Panc1 (cell line): ENCODE measurements around the gene NRBF2.

DNA sequence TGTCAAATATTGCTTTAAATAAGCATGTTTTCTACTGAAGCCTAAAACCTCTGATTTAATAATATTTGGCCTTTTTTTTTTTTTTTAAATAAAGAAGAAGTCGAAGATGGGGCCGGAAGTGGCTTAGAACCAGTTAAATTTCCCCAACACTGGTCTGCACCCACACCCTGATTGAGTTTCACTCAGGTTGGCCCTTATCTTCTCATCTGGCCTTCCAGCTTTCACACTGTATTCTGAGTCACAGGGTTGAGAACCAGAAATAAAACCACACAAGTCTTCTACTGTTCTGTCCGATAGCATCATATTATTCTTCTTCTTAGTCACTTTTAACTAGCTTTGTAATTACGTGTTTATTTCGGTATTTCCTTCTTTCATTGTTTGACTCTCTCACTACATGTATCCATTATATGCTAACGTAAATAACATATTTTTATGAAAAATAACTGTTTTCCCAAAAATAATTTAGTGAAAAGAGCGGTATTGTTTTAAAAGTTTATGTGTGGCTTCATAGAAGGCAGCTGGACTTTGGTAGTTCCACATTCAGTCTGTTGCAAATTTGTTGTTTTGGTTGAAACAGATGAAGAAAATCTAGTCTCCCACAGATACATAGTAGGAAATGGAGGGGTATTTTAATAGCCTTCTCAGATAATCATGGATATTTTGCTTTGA lies 10.0 kb downstream of the ZNF365 start:
- RRBS, 2 experiments: no CpG with 5 or more reads among the region's 7 CpGs

- RRBS, 2 experiments: no CpG with 5 or more reads among the region's 2 CpGs
These were observed 118.5 kb downstream of the ZNF365 start for GRCh38 chr10:62492776-62493029.

GRCh38 chr10:62815608-62816239 lies 442 bp downstream of the EGR2 start:
- RRBS, 2 experiments: 2 to 8% methylated on average over 10 of the region's 39 CpGs

GRCh38 chr10:62817816-62818437 lies 1.8 kb upstream of the EGR2 start:
- RRBS, 2 experiments: 2 to 5% methylated on average over 8 to 23 of the region's 52 CpGs

DNA sequence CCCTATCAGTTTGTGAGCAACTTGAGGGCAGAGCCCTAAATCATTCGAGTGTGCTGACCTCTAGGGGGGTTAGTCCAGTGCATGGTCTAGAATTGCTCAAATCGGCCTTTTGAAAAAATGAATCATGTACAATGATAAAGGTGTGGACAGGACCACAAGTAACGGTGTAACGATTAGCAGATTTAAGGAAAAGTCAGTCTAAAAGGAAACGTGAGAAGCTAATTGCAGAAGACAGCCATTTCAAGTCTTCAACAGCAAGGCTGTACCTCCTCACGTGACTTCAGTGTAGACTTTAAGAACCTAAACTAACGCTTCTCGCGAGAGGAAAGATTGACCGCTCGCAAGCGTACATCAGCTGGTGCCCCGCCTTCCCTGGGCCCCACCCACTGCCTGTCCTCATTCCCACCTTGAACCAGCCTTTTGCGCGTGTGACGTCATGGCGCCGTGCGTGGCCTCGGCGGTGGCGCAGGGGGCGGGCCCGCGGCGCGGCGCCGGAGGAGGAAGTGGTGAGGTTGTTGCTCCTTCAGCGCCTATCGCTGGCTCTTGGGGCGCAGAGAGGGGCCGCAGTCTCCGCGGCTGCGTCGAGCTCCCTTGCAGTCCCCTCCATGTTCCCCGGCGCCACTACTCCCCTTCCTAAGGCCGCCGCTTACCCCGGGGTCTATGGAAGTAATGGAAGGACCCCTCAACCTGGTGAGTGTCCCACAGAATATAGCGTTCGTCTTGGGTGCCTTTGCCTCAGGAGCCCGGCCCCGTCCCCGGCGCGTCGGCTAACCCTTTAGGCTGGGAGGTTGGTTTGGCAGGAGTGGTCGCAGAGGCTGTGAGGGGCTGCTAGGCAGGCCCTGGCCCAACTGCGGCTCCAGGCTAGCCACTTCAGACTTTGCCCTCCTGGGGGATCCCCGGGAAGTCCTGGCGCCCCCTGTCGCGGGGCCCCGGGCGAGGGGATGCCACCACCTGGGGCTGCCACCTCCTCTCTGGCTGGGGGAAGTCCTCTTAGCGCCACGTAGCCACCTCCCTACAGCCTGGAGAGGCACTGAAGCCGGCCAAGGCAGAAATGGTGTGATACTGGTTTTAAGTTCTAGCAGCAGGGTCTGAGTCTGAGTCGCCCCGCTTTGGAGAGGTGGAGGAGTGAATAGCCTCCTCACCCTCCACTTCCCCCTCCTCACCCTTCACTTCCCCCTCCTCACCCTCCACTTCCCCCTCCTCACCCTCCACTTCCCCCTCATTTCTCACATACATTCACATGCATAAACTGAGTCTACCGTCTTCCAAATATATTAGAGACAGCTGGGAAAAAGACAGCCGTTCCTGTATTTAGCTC lies at the start of gene NRBF2:
Gene NRBF2 (plus strand): TSS at position 518 of the 1,318 bp plus-strand sequence.
- RRBS, 2 experiments: 1 to 8% methylated on average over 5 to 11 of the region's 65 CpGs

DNA sequence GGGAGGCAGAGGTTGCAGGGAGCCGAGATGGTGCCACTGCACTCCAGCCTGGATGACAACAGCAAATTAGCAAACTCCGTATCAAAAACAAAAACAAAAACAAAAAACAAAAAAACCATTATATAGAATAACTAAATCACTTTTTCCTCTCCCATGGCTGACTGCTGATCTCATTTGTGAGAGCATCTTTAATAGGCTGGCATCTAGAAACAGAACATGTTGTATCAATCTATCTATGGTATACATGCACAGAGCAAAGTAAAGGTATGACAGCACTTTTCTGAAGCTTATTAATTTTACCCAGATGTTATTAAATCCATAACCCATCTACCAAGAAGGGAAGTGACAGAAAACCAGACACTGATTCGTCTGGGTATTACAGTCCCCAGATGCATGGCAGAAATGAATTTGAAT lies 31.7 kb downstream of the NRBF2 start:
- RRBS, 2 experiments: no CpG with 5 or more reads among the region's 3 CpGs

DNA sequence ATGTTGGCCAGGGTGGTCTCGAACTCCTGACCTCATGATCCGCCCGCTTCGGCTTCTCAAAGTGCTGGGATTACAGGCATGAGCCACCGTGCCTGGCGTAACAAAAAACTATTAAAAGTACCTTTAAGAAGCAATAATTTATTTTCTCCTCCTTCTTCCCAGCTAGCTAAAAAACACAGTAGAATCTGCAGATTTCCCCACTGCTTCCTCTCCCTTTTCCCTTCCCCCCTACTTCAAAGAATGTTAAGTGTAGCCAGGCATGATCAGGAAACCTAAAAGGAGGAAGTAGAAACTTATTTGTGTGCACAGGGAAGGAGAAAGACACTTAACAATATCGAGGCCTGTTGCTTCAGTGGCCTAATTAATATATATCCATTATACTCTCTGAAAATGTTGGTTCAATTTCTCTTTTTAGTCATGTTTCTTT lies 127.7 kb downstream of the NRBF2 start:
- RRBS, 2 experiments: no CpG with 5 or more reads among the region's 7 CpGs

DNA sequence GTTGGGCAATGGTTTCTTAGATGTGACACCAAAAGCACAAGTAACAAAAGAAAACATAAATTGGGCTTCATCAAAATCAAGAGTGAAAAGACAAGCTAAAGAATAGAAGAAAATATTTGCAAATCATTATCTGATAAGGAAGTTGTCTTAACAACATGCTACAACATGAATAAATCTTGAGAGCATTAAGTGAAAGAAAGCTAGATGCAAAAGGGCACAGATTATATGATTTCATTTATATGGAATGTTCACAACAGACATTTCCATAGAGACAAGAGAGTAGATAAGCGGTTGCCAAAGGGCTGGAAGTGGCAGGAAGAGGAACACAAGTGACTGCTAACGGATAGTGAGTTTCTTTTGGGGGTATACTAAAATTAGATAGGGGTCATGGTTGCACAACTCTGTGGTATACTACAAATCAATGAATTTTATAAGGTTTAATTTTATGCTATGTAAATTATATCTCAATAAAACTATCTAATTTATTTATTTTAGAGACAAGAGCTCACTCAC lies 35.4 kb downstream of the JMJD1C start:
- RRBS, 2 experiments: no CpG with 5 or more reads among the region's 2 CpGs

DNA sequence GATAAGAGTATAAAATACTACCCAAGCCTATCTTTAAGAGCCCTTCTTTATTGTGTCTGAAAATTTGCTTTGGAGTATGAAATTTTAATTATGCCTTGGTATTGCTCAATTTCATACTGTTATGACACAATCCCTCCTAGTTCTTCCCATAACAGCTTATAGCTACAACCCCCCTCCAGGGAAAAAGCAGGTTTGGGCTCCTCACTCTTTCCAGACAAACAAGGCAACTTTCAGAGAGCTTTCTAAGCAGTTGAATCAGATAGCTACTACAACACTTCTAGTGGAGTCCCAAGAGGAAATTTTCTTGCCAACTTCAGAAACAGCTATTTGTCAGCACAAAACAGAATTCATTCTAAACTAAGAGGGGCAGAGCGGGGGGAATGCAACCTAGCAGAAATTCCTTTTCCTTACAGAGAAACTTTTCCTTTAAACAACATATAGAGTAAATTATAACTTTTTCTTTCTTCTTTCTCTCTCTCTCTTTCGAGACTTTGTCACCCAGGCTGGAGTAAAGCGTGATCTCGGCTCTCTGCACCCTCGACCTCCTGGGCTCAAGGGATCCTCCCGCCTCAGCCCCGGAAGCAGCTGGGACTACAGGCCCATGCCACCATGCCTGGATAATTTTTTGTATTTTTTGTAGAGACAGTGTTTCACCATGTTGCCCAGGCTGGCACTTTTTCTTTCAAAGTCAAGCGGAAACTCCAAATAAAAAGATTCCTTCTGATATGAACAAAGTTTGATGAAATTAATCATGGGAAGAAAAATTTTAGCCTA lies 26.0 kb upstream of the JMJD1C start:
- RRBS, 2 experiments: no CpG with 5 or more reads among the region's 8 CpGs

- RRBS, 2 experiments: no CpG with 5 or more reads among the region's 2 CpGs
These were observed 21.6 kb upstream of the REEP3 start for GRCh38 chr10:63499461-63500133.

DNA sequence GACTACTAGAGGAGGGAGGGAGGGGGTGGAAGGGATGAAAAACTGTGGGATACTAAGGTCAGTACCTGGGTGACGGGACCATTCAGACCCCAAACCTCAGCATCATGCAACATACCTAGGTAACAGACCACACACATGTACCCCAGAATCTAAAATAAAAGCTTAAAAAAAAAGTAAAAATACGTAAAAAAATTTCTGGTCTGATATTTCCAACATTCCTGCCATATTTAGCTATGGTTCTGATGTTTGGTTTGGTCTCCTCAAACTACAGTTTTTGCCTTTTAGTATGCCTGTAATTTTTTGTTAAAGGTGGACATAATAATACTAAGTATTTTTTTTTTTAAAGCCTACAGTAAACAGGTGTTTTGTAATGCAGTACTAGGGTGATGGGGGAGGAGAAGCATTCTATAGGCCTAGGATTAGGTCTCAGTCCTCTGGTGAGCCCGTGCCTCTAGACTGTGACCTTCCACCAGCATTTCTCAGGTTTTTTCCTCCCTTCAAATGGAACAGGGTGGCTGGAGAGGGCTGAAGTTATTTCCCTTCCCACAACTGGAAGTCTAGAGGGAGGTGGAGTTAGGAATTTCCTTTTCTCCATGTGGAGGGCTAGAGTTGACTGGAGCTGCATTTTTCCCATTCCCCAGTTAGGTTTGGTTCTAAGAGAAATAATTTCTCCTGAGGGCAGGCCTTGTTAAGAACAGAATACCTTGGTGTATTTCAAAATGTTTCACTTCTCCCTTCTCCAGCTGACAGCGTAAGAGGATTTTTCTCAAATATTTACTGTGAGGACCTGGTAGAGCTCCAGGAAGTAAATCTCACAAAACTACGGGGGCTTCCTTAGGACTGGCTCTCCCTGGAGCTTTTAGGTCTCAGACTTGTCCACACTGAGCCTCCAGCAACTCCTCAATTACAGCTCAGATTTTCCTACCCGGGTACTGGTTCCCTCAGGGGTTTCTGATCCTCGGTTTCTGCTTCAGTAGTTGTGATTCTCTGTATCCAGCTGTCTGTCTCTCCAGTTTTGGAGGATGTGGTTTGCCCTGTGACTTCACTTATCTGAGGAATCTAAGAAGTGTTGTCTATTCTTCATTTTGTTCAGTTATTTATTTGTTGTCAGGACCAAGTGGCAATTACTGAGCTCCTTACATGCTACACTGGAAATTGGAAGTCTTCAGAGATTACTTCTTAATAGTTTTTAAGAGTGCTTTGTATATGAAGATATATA lies 6.2 kb upstream of the REEP3 start:
- RRBS, 2 experiments: no CpG with 5 or more reads among the region's 7 CpGs

- RRBS, 2 experiments: no CpG with 5 or more reads among the region's 2 CpGs
These were observed 1.1 kb downstream of the REEP3 start for GRCh38 chr10:63522417-63522668.

- RRBS, 2 experiments: no CpG with 5 or more reads among the region's 4 CpGs
These were observed 80.6 kb downstream of the REEP3 start for GRCh38 chr10:63601700-63602279.

DNA sequence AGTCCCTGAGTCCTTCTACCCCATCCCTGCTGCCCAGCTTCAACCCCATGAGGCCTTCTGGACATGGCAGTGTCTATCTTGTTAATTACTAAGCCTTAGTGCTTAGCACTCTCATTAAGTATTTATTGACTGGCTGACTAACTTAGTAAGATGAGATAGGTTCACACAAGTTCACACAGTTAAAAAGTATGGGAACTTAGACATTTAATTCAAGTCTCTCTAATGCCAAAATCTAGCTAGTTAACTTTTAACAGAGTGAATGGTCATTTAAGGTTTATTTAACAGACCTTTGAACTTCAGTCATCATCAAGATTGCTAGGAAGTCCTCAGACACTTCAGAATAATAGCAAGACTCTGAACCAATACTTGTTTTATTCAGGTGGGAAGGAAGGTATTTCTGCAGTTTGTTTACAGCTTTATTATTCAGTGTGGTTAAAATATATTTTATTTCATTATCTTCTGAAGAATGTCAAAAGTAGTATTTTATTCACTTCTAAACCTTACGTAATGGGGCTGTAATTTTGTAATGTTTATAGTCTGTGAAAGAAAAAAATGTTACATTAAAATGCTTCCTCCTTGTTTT lies 848.9 kb downstream of the REEP3 start:
- RRBS, 2 experiments: no CpG with 5 or more reads among the region's 1 CpG

DNA sequence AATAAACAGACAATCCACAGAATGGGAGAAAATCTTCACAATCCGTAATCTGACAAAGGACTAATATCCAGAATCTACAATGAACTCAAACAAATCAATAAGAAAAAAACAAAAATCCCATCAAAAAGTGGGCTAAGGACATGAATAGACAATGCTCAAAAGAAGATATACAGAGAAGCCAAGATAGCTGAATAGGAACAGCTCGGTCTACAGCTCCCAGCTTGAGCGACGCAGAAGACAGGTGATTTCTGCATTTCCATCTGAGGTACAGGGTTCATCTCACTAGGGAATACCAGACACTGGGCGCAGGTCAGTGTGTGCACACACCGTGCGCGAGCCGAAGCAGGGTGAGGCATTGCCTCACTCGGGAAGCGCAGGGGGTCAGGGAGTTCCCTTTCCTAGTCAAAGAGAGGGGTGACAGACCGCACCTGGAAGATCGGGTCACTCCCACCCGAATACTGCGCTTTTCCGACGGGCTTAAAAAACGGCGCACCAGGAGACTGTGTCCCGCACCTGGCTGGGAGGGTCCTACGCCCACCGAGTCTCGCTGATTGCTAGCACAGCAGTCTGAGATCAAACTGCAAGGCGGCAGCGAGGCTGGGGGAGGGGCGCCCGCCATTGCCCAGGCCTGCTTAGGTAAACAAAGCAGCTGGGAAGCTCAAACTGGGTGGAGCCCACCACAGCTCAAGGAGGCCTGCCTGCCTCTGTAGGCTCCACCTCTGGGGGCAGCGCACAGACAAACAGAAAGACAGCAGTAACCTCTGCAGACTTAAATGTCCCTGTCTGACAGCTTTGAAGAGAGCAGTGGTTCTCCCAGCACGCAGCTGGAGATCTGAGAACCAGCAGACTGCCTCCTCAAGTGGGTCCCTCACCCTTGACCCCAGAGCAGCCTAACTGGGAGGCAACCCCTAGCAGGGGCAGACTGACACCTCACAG lies 304.9 kb downstream of the LRRTM3 start:
- RRBS, 2 experiments: no CpG with 5 or more reads among the region's 29 CpGs

GRCh38 chr10:67788391-67788973 lies 49.5 kb downstream of the DNAJC12 start:
- RRBS, 2 experiments: no CpG with 5 or more reads among the region's 14 CpGs

DNA sequence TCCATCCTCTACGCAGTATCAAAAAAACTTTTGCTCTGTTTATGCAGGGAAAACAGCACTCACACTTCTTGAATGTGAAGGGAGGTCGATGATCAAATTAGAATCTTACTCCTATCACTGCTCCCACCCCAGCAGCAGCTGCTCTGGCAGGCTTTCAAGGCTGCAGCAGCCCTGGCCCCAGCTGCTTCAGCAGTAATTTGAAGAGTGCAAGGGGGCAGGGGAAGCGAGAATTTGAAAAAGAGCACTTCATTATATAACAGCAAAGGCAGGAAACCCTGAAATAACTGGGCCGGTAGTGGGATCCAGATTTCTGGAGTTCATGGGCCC lies 44.8 kb downstream of the MYPN start:
- RRBS, 2 experiments: no CpG with 5 or more reads among the region's 4 CpGs

GRCh38 chr10:69180787-69181512 lies 916 bp downstream of the SUPV3L1 start:
- RRBS, 2 experiments: no CpG with 5 or more reads among the region's 16 CpGs

GRCh38 chr10:69220470-69220910 lies 358 bp downstream of the HKDC1 start:
- RRBS, 2 experiments: no CpG with 5 or more reads among the region's 9 CpGs